ENCODE data around the gene C5orf63.

DNA sequence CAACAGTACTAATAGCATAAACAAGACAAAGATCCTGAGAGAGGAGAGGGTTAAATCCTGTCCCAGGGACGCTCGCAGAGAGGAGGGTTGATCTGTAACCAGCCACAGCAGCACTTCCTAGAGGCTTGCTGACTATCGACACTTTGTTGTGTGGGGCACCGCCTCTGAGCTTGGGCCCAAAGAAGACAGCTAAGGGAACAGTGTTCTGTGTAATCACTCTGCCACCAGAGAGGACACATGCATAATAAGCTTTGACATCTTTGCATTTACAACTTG is 363.8 kb downstream of the CSNK1G3 start:
- PRO-cap = no peak

- PRO-cap = no peak
Observed at GRCh38 chr5:124263619-124264440, 482.6 kb downstream of the ZNF608 start.

- PRO-cap = no peak
Observed at GRCh38 chr5:124741616-124742567, 4.5 kb downstream of the ZNF608 start.

GRCh38 chr5:125005242-125005762 is 258.9 kb upstream of the ZNF608 start:
- PRO-cap = no peak

- PRO-cap = no peak
Observed at GRCh38 chr5:125093741-125094195, 347.3 kb upstream of the ZNF608 start.

GRCh38 chr5:125198385-125199177 is 452.1 kb upstream of the ZNF608 start:
- PRO-cap = no peak

DNA sequence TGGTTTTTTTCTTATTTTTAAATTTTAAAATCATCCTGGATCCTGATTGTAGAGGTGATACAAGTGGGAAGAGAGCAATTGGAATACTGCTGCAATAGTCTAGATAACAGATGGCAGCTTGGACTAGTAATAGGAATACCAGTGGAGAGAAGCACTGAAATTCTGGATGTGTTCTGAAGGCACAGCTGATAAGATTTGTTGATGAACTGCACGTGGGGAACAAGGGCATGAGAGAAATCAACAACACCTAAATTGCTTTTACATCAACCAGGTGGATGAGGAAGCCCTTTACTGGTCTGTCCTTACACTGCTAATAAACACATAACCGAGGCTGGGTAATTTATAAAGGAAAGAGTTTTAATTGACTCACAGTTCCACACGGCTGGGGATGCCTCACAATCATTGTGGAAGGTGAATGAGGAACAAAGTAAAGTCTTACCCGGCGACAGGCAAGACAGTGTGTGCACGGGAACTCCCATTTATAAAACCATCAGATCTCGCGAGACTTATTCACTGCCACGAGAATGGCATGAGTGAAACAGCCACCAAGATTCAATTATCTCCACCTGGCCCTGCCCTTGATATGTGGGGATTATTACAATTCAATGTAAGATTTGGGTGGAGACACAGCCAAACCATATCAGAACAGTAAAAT is 67.4 kb upstream of the GRAMD2B start:
- PRO-cap = no peak

DNA sequence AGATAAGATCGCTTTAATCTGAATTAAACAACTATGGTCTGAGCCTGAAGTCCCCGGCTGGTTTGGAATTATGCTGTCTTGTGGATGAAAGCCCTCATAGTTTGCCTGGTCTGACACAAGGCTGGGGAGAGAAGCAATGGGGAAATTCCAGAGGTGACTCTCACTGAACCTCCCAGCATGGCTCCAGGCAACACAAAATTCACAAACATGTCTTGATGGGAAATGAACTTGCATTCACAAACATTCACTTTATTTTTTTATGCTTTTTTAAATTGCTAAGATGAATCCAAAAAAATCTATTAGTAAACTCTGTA is 27.9 kb upstream of the GRAMD2B start:
- PRO-cap = no peak

DNA sequence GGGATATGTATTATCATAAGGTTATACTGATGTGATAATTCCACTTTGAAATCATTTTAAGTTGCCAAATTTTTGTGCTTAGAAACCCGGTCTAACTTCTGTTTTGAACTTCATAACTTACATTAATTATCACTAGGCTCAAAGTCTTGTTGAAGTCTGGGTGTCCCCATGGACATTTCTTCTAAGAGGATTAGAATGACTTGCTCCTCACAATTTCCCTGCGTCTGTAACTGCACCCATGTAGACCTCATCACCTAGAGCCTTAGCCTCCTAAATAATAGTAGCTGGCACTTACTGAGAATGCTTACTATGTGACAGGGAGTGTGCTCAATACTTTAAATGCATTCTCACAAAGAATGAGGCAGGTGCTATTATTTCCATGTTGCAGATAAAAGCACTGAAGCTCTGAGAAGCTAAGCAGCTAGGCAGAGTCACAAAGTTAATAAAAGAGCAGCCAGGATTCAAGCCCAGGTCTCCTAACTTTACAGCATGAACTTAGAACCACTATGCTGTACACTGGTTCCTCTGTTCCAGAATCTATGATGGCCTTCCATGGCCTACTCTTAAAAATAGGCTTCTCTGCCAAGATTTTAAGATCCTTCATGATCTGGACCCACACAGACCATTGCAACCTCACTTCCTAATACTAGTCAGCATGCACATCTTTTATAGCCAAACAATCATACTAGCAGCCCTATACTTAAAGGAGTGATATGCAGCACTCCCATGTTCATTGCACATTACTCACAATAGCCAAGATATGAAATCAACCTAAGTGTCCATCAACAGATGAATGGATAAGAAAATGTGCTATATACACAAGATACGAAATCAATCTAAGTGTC is 1.5 kb downstream of the GRAMD2B start:
- PRO-cap = no peak

- PRO-cap = no peak
Observed at GRCh38 chr5:126436492-126437011, 13.3 kb downstream of the GRAMD2B start.

- PRO-cap = bidirectional peak, plus-strand start at chr5:126449900, minus-strand start at chr5:126449788
Observed at GRCh38 chr5:126449648-126450292, 26.6 kb downstream of the GRAMD2B start.

DNA sequence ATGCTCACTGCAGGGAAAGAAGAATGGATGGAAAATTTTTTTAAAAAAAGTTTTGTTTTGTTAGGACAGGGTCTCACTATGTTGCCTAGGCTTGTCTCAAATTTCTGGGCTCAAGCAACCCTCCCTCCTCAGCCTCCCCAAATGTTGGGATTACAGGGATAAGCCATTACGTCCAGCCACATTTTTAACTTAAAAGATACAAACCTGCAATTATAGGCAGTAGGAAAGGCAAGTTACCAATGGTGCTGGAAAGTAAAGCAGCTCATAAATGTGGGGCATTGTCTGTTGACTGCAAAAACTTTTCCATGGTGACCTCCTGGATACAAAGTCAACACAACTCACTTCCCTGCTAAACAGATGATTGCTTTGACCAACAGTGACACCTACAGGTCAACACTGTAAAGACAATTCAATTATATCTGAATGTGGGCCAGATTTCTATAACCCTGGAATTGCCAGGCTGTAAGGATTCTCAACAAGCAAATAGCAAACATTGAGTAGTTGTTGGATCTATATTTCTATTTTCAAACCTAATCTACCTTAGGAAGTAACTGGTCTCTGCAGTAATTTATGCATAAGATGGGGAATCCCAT is 56.0 kb downstream of the ALDH7A1 start:
- PRO-cap = no peak

DNA sequence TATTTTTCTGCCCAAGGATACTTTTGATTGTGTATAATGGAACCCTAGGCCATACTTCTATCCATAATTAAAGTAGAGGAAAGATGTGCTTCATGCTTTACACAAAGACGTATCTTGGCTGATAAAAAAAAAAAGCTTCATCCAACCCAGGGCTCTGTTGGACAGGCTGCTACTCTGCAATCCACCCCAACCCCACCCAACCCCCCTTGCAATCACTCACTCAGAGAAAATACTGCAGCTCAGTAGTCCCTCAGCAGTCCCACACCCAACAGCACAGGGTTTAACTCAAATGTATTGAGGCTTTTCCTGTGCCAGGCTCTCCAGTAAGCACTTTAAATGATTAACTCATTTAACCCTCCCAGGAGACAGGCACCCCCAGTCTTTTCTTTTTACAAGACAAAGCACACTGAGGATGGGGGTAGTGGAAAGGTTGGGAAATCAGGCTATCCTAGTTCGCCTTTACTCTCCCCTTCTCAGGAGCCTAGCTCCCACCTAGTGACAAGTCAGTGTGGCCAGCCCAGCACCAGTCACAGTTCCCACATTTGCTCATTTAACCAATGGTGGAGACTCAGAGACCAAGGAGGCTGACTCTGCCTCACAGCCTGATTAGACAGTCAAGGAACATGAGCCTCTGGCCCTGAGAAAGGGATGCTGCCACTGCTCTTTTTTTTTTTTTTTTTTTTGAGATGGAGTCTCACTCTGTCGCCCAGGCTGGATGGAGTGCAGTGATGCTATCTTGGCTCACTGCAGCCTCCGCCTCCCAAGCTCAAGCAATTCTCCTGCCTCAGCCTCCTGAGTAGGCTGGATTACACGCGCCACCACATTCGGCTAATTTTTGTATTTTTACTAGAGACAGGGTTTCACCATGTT is 3.5 kb downstream of the ALDH7A1 start:
- PRO-cap = no peak

DNA sequence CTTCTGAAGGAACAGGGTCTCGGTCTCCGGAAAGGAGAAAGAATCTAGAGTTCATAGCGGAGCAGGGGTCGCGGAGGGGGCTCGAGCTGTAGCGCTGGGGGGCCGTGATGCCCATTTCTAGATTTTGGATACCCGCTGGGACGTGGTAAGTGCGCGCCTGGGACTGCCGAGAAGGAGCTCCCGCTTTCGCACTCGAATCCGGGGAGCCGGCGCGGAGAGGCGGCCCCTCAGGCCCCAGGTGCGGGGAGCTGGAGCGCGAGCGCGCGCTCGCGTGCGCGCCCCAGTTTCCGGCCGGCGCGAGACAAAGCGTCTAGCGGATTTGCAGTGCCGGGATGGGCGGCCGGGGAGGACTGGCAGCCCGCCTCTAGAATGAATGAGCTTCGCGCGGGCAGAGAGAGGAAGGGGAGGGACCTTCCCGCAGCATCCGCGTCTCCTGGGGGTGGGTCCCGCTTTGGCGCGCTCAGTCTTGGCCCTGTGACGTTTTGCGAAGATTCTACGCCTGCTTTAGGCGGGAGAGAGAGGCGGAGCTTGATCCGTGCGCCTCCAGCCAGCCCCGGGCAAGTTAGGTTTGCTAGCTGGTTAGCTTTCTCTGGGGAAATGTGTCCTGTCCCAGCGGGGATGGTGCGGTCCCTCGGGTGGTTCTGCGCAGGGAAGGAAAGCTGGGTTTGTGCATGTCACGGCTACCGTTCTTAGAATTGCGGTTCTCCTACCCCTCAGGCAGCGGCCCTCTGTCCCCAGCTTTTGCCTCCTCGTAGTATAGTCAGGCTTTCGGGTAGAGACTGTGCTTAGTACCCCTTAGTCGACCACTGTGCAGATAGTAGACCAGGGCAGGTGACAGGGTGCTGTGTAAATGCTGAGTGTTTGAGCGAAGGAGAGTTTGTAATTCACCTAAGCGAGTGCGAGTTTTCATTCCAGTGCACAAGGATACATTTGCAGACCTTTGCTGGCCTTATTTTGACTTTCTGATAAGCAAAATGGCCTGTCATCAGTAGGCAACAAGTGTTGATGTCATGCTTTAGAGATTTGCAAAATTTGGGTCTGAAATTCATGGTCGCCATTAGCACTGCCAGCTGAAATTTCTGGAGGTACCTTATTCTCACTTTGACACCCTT is 1.4 kb downstream of the LMNB1 start:
- PRO-cap = bidirectional peak, plus-strand start at position 330 of the sequence, minus-strand start at position 371 of the sequence; bidirectional peak, plus-strand start at position 507 of the sequence, minus-strand start at position 435 of the sequence

DNA sequence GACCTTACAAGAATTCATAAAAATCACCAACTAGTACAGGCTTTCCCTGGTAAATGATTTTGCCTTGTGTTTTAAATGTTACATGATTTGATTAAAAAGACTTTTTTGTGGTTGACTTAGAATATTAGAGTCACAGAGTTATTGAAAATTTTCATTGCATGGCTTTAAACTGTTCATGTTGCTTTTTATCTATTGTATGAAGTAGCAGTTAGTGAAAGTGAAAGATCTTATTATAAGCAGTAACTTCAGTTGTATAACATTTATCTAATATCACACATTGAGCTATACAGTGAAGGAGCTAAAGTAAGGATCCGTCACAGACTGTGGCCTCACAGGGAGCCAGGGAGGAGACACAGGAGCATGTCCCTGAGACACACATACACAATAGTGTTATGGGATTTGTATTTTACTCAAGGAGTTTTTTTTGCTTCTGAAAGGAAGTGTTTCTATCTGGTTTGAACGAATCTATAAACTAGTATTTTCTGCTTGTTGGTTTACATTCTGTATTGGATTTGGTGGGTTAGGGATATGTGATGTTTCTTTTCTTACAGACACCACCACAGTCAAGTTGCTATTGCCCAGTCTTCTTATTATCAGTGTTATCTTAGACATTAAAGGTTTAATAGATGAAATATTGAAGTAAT is 34.1 kb downstream of the LMNB1 start:
- PRO-cap = unidirectional peak, plus-strand start at position 334 of the sequence

GRCh38 chr5:126851840-126852640 is 75.1 kb downstream of the LMNB1 start:
- PRO-cap = unidirectional peak, minus-strand start at chr5:126852447

GRCh38 chr5:127072857-127073664 is at the start of gene C5orf63:
Gene C5orf63 (minus strand): TSS chr5:127073502.
- PRO-cap = unidirectional peak, minus-strand start at chr5:127073397; unidirectional peak, minus-strand start at chr5:127073438; unidirectional peak, minus-strand start at chr5:127073476

DNA sequence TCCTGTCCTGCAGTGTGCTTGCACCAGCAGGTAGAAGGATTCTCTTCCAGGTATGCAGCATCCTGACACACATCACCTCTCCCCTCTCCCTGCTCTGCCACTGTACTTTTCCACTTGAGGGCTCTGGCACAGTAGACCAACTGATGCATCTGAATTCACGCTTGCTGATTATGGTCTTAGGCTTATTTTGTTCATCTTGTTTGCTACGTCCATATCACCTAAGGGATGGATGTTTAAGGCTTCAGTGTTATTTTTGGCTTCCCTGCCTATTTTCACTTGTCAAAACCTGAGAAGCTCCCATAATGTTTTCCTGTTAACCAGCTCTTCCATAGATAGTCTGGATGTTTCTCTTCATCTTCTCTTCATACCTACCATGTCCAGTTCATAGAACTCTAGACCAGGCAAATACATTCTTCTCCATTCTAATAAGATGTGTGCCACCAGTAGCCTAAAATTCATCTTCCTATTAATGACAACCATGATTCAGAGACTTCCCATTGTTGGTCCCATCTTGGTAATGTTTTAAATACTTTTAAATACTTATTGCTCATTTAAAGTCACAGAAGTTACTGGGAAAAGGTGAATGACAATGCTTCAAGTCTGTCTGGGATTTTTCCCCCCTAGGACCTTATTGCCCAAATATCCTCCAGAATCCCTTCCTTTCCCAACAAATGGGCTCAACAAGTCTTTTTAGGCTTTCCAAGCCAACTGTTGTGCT is 64.8 kb upstream of the SLC12A2 start:
- PRO-cap = no peak

DNA sequence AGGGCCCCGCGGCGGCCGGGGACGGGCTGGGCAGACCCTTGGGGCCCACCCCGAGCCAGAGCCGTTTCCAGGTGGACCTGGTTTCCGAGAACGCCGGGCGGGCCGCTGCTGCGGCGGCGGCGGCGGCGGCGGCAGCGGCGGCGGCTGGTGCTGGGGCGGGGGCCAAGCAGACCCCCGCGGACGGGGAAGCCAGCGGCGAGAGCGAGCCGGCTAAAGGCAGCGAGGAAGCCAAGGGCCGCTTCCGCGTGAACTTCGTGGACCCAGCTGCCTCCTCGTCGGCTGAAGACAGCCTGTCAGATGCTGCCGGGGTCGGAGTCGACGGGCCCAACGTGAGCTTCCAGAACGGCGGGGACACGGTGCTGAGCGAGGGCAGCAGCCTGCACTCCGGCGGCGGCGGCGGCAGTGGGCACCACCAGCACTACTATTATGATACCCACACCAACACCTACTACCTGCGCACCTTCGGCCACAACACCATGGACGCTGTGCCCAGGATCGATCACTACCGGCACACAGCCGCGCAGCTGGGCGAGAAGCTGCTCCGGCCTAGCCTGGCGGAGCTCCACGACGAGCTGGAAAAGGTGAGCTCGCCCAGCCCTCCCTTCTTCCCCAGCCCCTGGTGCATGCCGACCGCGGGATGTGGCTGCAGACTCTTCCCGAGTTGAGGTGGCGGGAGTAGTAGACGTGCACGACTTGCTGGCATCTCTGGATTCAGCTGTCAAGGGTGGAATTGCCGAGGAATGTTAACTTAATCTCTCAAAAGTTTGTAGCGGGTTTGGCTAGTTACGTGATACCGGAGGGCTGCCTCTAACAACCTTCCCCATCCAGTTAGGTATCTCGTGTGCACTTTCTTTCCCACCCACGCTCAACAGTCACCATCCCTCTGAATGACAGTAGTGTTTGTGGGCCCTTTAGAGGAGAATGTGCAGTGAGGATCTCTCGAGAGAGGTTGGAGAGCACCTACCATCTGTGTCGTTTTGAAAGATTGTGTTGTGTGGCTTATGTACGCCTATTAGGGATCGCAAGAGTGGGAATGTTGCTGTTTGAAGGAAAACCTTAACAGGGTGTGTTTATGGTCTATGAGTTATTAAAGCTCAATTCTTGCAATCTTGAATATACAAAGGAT is 927 bp downstream of the SLC12A2 start:
- PRO-cap = no peak

DNA sequence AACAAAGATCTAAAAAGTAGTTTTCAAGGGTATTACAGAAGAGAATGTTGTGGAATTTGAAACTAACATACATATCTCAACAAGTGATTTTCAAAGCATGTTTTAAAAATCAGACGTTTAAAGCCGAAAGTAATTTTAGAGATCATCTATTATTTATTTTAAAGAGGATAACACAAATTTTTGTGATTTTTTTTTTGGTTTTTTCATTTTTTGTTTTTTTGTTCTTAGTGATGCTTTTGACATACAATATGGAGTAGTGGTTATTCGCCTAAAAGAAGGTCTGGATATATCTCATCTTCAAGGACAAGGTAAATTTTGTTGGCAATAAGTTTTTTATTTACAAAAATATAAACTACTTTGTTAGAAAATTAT is 87.9 kb downstream of the SLC12A2 start:
- PRO-cap = no peak